Left colon (tissue), 1 donor: ENCODE measurements around the genes FLOT1 and PSORS1C1.

- PRO-cap, result no peak
Observed at GRCh38 chr6:30676016-30677470, 3.7 kb upstream of the DHX16 start.

DNA sequence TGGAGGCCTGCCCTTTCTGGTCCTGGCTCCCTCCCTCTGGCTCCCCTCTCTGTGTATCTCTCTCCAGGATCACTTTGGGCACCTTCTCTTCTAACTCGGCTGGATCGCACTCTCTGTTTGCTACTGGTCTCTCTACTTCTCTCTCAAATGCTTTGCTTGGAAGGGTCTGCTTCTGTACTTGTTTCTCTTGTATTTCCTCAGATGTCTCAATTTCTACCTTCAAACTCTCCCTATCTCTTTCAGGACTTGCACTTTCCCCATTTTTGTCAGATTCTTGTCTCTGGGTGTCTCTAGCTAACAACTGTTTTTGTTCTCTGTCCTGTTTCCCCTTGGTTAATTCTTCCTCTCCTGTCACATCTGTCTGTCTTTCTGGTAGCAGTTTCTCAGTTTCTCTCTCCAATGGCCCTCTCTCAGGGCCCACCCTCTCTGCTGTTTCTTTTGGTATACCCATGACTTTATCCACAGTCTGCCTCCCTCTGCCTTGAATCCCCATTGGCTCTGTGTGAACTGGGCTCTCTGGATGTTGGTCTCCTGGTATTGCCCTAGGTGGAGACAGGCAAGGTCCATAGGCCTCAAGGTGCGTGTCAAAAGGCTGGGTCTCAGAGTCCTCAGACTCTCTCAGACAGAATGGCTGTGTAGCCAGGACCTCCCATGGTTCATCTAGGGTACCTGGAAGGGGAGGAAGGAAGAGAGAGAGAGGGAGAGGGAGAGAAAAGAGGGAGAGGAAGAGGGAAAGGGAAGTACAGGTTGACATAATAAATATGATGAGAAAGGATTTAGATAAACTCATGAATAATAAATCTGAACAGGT is 9.2 kb downstream of the MDC1 start:
- PRO-cap, result no peak

GRCh38 chr6:30742025-30742753 is at the start of gene FLOT1:
Gene FLOT1, minus strand, starts transcription at chr6:30742687.
- PRO-cap, result bidirectional peak, plus-strand start at chr6:30742298, minus-strand start at chr6:30742335; bidirectional peak, plus-strand start at chr6:30742965, minus-strand start at chr6:30742685

DNA sequence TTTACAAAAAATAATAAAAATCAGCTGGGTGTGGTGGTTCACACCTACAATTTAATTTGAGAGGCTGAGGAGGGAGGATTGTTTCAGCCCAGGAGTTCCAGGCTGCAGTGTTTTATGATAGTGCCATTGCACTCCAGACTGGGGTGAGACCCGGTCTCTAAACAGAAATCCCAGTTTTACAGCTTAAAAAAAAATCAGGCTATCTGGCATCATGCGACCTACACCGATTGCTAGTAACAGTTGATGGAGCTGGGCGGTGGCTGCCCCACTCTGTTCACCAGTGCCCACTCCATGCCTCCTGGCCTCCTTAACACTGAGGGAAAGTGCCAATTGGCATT is 64.9 kb upstream of the IER3 start:
- PRO-cap, result no peak

DNA sequence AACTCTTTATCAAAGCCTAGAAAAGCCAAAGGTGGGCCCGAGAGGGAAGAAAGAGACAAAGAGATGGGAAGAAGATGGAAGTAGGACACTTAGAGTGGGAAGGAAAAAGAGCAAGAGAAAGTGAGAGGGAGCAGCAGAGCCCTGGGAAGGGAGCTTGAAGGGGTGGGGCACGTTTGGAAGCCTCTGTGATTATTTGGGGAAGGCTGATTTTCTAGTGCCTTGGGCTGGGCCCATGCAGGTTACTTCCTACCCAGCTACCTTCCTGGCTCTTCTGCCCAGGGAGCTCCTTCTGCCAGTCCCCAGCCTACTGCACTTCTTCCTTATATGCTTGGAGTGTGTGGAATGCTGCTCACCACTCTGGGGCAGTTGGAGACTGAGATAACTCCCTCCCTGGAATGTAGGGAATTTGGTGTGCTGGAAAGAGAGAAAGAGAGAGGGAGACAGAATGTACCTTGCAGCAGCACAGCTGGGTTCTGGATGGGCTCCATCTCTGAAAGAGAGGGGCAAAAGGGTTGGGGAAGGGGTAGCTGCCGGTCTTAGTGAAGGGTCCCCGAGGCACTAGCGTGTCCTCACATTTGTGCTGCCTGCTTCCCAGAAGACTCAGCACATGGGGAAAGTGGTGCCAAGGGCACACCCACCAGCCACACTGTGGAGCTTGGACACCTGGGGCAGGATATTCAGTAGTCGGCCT is 40.3 kb upstream of the DDR1 start:
- PRO-cap, result no peak

DNA sequence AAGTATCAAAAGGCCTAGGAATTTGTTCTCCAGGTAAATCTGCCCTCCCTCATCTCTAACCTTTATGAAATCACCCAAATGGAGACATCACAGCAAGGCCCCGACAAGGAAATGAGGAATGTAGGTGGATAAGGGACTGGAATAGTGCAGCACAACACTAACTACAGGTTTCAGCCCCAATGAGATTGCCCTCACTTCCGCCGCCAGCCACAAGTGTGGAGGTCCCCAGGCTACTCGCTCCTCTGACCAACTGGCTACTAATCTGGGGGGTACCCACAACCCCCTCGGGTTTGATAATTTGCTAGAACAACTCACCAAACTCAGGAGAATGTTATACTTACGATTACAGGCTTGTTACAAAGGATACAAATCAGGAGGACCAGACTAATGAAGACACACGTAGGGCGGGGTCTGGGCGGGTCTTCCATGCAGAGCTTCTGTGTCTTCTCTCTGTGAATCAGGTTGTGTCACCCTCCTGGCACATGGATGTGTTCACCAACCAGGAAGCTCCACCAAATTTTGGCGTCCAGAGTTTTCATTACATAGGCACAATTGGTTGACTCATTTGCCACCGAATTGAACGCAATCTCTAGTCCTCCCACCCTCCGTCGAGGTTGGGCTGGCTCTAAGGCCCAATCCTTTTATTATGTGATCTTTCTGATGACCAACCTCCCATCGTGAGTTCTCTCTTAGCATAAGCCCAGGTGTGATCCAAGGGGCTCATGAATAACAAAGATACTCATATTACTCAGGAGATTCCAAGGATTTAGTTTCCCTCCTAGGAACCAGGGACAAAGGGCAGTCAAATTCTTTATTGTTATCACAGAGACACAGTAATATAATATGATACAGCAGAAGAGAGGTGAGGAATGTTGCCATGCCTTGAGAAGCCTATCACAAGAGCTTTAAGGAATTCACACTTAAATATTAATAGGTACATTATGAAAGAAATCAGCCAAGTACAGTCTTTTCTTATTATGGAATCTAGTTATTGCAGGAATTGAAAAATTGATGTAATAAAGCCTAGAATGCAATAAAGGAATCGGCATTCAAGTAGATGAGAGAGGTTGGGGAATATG is 36.4 kb upstream of the DDR1 start:
- PRO-cap, result no peak

GRCh38 chr6:30885983-30886851 is 1.9 kb downstream of the DDR1 start:
- PRO-cap, result bidirectional peak, plus-strand start at chr6:30886311, minus-strand start at chr6:30886210

DNA sequence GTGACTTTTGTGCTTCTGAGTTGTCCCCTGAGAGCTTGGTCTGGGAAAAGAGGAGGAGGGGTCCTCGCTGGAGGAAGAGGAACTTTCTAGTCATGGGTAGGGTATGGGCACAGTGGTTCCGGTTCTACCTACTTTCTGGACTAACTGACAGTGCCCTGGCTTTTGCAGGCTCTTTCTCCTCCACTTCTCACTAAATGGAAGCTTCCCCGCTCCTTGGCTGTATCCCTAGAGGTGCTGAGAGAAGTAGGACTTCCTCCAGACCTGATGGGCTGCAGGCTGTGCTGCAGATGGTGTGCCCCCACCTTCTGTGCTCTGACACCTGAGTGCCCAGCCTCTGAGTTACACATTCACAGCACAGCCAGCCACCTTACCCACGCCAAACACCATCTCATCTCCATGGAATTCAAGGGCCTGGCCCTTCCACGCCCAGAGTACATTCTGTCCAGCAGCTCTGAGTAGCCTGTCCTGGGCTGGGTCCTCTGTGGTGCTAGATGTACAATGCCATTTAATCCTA is 5.4 kb downstream of the SFTA2 start:
- PRO-cap, result no peak

DNA sequence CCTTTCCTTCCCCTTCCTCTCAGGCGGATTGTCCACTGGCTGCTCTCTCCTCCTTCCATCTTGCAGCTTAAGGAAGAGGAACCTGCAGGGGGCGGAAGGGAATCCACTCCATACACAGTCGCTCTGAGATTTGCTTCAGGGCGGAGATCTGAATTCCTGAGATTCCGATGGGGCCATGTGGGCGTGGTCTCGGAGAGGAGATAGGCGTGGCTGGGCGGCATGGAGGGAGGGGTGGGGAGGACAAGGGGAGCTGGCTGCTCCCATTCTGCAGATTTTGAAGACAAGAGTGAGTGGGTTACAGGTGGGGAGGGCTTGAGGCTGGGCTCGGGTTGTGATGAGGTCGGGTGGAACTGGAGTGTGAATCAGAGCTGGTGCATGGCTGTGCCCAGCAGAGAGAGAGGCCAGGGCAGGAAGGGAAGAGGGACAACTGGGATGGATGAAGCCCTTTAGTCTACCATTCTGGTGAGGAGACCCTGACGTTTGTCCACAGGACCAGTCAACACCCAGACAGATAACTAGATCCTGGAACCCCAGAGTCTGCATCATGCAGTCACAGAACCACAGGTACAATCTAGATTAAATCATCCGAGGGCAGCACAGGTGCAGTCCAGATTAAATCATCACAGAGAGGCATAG is 2.0 kb downstream of the MUCL3 start:
- PRO-cap, result no peak

DNA sequence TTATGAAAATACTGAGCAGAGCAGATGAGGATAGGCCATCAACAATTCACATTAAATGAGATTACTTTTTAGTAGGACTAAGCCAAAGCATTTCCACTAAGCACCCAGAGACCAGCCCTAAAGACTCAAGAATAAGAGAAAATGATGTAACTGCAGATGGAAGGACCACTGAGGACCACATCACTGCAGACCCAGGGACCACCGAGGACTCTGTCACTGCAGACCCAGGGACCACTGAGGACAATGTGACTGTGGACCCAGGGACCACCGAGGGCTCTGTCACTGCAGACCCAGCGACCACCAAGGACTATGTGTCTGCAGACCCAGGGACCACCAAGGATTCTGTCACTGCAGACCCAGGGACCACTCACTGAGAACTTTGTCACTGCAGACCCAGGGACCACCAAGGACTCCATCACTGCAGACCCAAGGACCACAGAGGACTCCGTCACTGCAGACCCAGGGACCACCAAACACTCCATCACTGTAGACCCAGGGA is 45.9 kb downstream of the MUC22 start:
- PRO-cap, result unidirectional peak, minus-strand start at position 301 of the sequence

DNA sequence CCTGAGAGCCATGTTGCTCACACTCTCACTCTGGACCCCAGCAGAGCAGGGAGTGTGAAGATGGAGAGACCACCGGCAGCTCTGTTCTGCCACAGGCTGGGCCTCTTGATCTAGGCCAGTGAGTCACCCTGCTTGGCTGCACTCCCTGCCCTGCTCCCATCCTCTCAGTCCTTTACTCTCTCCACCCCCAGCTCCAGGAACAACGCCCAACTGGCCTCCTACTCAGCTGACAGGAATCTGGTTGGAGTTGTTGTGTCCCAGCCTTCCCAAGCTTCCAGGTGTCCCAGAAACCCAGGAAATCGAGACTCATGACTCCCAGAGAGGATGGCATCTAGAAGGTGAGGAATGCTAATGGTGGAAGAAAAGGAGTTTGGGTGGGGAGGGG is at the start of gene PSORS1C1:
TSS of gene PSORS1C1 (plus strand) at position 247 of the 385 bp plus-strand sequence.
- PRO-cap, result no peak

GRCh38 chr6:31144270-31145464 is 5.8 kb upstream of the PSORS1C2 start:
- PRO-cap, result bidirectional peak, plus-strand start at chr6:31144666, minus-strand start at chr6:31144519; bidirectional peak, plus-strand start at chr6:31144895, minus-strand start at chr6:31144782; bidirectional peak, plus-strand start at chr6:31145279, minus-strand start at chr6:31145115

- PRO-cap, result unidirectional peak, plus-strand start at chr6:31148709
Observed at GRCh38 chr6:31148604-31148814, 9.1 kb downstream of the CCHCR1 start.

DNA sequence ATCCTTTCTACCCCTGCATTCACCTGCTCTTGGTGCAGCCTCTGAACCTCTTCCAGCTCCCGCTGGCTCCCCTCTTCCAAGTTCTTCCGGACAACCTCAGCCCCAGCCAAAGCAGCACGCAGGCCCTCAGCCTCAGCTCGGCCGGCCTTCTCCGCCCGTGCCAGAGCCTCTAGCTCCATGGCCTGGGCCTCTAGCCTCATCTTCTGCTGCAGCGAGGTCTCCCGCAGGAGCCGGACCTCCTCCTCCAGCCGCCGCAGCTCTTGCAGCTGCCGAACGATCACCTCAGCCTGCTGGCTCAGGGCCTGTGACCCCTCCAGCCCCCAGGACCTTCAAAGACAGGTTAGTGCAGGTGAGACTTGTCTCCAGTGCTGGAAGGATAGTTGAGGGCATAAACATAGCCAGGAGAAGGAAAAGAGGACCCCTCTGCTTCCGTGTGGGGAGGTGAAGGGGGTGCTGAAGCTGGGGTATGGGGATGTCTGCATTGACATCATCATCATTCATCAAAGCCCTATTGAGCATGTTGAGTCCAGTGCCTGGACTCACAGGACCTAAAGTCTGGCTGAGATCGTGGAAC is 3.0 kb downstream of the CCHCR1 start:
- PRO-cap, result no peak

DNA sequence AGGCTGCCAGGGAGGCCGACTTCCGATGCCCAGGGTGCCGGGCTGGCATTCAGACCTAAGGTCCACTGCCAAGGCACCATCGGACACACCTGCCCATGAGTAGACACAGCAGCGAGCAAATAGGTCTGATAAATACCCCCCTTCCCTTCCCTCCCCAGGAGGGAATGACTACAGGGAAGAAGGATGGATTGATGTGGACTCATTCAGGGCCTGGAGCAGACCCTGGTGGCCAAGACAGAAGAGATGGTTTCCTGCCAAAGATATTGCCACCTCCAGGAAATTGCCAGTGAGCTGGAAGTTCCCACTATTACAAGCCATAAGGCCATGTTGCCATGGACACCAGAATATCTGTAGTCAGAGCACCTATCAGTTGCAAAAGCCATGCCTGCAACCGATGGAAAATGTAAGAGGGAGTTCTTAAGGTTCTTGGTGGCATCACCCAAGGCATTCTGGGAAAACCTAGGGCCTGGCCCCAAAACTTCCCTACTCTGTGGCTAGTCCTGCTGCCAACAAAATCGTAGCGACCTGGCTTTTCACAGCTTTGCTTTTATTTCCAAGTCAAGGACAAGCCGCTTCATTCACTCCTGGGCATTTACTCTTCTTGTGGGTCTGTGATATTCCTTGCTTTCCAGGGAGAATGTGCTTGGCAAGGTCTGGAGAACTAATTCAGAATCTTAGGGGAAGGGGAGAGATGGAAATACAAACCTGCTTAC is 4.4 kb downstream of the TCF19 start:
- PRO-cap, result no peak

DNA sequence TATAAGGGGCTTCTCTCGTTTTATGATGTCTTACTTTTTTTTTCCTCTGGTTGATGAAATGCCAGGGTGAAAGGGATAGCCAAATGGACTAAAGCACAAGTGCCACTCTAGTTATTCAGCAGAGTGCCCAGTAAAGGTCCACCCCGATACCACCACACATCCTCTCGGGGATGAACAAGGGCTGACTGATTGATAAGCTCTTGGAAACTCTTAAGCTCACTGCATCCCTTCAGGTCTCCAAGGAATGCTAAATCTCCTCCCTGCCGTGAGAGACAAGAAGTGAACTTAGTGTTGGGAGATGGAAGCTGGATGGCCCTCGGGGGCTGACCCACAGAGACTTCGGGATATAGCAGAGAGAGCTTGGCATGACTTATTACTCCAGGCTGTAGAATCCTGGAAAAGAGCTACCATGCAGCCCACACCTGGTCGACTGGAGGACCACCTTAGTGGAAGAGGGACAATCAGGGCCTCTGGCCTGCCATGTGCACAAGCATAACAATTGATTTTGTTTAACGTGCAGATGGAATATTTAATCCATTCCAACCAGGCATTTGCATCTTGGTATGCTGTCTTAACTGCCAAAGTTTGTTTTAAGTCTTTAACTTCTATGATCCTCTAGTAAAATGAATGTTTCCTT is 13.5 kb upstream of the POU5F1 start:
- PRO-cap, result no peak

- PRO-cap, result no peak
Observed at GRCh38 chr6:31185300-31185575, 14.8 kb upstream of the POU5F1 start.

GRCh38 chr6:31353438-31353719 is 3.6 kb downstream of the HLA-B start:
- PRO-cap, result no peak

GRCh38 chr6:31379575-31380322 is 22.8 kb upstream of the HLA-B start:
- PRO-cap, result bidirectional peak, plus-strand start at chr6:31380082, minus-strand start at chr6:31379951

- PRO-cap, result no peak
Observed at GRCh38 chr6:31416061-31416391, 12.6 kb downstream of the MICA start.